CD14-positive monocyte (primary cell): ENCODE data around the genes MTMR6, ATP8A2 and GPR12.

- CAGE, long polyA plus RNA = no peak
Observed at GRCh38 chr13:24905295-24906412, 17.0 kb downstream of the CENPJ start.

GRCh38 chr13:24923257-24923744, 640 bp upstream of the CENPJ start:
- CAGE, long polyA plus RNA = no peak

DNA sequence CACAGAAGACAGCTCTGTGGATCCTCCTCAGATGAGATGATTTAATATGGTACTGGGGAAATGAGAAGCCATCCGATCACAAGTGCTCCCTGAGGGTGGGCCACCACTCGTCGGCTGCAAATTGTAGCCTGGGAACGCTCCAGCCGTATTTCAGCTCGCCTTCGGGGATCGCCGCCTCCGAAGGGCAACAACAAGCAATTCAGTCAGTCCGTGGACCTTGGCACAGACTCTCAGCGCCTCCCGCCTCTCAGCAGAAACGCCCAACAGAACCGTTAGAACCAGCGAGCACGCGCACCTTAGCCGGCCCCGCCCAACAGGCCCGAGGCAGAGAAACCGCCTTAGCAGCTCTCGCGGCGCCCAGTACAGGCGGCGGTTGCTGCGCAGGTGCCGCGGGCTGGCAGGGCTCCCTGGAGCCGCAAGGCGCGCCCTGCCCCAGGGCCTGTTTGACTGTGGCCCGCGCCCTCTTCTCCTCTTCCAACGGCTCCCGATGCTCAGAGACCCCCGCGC, 78.1 kb upstream of the PABPC3 start:
- CAGE, long polyA plus RNA = no peak

- CAGE, long polyA plus RNA = no peak
Observed at GRCh38 chr13:25169422-25170126, 2.5 kb downstream of the AMER2 start.

DNA sequence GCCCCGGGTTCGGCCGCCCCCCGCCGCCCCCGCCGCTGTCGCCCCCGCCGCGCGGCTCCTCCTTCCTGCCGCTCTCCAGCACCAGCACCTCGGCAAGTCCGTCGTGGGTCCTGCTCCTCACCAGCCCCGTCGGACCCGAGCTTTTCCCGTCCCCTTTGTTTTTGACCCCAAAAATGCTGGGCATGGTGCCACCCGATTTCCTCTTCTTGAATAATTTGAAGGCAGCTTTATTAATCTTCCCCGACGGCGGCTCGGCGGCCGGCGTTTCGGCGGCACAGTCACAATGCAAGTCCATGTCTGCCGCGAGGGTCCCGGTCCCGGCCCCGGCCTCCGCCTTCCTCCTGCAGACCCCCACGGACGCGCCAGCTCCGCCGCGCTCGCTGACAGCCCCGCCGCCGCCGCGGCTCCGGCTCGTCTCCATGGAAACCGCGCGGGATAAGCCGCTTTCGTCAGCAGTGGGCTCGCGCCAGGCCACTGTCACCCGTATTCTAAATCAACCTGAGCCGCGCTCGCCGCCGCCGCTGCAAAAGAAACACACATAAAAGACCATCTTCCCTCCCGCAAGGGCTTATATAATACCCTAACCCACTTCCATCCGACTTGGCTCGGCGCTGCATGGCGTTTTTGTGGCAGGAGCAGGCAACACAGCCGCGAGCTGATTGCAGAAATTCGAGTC, 751 bp downstream of the AMER2 start:
- CAGE, long polyA plus RNA = no peak

DNA sequence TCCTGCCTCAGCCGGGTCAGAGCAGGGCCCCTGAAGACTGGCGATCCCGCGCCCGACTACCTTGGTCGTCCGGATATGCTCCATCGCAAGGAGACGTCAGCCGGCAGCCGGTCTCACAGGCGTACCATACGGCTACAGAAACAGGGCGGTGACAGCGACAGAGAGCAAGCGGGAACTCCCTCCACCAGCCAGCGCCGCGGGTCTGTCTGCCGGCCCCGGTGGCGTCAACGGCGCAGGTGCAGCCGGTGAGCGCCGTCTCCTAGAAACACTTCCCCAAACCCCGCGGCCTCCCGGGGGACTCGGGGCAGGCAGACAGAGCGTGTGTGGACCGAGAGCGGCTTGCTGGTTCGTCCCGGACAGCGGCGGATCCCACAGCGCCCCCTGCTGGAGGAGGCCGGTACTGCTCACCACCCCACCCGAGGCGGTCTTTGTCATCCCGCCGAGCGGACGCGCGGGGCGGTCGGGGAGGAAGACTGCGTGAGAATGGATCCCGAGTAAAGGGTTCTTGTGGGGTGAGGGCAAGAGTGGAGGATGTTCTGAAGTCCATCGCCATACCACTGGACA, at the start of gene MTMR6:
Gene MTMR6 (minus strand): TSS at position 325 of the 564 bp plus-strand sequence.
- CAGE, long polyA plus RNA = no peak

DNA sequence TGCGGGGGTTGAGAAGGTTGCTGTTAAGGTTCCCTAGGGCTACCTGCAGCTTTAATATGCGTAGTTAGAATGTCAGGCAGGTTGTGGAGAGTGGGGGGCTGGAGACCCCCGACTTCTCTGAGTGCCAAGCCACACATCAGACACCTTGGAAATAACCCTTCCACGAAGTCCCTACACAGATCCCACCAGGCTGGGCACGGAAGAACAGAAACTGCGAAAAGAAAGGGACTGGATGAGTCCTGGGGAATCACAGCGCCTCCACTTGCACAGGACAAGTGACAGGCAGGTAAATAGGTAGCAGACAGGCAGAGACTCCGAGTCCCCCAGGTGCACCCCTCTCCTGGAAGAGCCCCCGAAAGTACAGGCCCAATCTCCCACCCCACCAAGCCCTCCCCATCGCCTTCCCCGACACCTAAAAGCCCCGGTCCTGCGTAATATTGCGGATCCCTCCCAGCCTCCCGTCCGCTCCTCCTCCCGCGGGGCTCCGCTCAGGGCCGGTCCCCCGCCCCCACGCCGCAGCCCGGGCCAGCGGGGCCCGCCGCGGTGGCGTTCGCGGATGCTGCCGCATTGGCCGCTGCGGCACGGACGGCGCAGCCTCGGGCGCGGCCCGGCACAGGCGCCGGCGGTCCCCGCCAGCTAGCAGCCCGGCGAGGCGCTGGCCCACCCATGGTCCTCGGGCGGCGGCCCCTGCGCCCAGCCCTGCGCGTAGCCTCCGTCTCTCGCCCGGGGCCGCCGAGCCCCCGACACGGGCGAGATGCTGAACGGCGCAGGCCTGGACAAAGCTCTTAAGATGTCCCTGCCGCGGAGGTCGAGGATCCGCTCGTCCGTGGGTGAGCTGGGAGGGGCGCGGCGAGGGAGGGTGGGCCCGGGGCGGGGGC, at the start of gene ATP8A2:
Gene ATP8A2 (plus strand): TSS at position 516 of the 878 bp plus-strand sequence.
- CAGE, long polyA plus RNA = no peak

DNA sequence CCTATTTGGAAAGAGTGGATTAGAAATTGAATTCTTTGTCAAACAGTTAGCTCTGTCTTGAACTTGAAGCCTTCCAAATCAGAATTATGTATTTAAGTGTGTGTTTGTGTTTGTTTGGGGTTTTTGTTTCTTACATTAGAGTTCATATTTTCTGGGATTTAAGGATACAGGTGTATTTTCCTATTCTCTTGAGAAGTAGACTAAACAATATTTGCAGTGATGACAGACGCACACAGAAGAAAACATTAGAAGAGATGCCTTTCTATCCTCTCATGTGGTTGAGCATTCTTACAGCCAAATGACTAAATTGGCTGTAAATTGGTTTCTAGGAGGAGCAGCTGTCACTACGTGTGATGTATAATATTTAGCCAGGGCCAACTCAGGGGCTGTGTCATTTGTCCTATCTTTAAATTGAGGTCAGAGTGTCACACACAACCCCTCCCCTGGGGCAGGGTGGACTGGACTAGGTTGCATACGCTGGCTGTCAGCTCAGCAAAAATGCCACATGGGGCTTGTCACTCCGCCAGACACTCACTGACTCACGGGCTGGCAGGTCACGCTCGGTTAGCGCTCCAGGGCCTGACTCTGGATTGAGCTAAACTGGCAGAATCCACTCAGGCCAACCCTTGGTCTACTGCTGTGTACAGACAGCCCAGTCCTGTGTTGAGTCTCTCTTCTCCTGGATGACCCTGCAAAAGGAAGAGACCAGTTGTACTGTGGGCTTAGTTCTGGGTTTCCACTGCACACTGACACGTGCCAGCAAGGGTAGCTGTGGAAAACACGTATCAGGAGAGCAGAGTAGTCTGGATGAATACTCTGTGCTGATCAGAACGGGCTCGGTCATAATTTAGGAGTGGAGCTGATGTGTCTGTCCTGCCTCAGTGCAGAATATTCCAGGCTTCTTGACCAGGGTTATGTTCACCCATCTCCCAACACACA, 29.3 kb downstream of the SHISA2 start:
- CAGE, long polyA plus RNA = no peak

- CAGE, long polyA plus RNA = no peak
Observed at GRCh38 chr13:26214347-26214654, 7.8 kb downstream of the RNF6 start.

DNA sequence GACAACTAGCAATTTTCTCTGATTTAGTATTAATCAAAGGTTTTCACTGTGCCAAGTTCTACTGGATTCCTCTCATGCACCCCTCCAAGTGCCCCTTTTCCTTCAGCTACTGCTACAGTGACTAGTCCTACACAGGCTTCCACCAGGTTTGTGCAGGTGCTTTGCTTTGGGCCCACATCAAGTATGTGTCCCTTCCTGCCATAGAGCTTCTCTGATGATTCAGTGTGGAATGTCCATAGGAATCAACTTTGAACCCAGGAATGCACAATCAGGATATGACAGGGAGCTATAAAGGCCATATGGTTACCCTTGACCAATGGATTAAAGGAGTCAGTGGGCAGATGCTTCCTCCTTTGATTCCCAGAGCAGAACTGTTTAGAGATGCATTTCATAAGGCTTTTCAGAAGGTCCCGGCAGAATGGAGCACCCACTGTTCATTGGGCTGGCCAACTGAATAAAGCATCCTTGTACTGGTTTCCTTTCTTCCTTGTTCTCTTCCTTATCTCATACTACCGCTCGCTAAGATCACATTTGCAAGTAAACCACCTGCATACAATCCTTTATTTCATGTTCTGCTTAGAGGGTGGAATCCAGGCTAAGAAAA, 145.2 kb upstream of the WASF3 start:
- CAGE, long polyA plus RNA = no peak

- CAGE, long polyA plus RNA = no peak
Observed at GRCh38 chr13:26460611-26460901, 96.9 kb upstream of the WASF3 start.

DNA sequence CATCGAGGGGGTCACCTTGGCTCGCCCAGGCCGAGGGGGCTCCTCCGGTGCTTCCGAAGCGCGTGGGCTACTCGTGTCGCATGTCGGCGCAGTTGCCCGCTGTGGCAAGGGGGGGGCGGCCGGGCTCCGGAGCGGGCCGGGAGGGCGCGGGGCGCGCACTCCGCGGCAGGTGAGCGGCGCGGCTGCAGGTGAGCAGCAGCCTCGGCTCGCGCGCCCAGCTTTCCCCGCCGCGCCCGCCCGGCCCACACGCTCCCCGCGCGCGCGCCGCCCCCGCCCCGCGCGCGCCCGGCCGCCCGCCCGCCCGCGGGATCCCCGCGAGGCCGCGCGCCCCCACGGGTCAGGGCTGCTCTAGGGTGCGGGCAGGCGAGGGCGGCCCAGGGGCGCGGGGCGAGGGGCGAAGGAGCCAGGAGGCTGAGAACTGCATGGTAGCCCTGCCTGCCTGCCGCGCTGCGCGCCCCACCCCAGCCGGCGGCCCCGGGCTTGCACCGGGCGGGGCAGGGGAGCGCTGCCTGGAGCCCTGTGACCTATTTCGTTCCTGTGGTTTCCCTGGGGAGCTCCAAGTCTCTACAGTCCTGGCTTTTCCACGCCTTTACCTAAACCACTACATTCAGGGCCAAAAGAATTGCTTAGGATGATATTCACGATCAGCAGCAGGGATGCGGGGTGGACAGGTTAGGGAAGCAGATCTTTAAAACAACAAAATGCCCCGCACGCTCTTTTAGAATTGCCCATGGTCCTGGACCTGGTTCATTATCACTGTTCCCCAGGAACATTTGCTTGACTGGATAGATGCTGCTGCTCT, at the start of gene GPR12:
Gene GPR12 (minus strand): TSS at position 223 of the 802 bp plus-strand sequence.
- CAGE, long polyA plus RNA = no peak

GRCh38 chr13:26784711-26785283, 24.2 kb upstream of the GPR12 start:
- CAGE, long polyA plus RNA = no peak

DNA sequence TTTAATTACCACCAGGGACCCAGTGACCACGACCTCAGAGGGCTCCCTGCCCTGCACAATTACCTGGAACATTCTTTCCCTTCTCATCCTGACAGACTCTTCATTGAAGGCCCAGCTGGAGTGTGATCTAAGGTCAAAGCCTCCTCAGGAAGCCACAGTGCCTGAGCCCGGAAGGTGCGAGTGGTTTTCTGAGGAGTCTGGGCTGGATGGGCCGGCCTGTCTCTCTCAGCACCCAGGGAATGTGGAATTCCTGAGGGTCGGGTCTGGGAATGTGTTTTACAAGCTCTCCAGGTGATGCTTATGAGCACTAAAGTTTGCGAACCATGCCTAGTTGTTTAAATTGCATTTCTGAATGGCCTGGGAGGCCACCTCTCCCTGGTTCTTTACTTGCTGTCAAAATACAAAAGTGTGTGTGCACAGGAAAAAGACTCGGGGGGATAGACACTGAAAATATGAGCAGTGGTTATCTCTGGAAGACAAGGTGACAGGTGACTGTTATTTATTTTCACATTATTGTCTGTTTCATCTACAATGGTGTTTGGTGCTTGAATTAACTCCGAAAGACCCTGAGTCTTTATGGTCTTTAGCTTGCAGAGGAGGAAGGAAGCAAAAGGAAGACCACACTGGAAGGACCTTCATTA, 193.0 kb downstream of the USP12 start:
- CAGE, long polyA plus RNA = no peak

DNA sequence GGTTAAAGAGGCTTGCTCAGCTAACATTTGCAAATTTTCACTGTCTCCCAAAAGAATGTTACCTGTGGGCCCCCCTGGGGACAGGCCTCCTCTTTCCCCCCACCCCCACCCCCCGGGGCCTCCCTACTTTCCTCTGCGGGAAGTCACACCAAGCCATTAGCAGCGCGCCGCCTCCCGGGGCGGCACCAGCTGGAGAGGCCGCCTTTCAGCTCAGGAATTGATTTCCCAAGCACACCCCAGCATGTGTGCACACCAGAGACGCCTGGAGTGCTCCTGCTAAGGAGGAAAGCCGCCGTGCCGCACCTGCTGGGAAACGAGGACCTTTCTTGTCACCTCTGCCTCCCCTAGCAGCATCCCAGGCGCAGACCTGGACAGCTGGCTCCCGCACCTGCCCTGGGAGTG, 165.2 kb downstream of the USP12 start:
- CAGE, long polyA plus RNA = no peak

DNA sequence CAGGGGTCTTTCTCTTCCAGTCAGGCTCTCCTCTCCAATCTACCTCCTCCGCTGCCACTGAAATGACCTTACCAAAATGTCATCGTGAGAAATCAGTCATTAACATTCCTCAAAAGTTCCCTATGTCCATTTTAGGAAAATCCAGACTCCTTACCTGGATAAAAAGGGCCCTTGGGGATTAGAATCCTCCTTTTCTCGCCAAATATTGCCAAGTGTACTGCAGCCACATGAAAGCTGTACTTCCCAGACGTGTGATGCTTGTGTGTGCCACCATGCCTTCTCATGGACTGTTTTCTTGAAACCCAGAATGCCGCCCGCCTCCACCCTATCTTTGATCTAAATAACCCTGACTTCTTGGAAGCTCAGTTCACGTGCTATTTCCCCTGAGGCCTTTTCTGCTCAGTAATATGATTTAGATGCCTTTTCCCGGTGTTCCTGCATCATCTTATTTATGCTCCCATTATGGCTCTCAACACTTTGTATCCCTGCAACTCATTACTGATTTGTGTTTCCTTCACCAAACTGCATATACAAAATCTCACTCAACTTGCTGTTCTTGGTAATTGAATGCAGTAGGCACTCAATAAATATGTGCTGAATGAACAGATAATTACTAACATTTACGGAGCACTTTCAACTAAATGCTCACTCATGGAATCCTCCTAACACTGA, 116.1 kb downstream of the USP12 start:
- CAGE, long polyA plus RNA = no peak

GRCh38 chr13:27125659-27126281, 45.8 kb downstream of the USP12 start:
- CAGE, long polyA plus RNA = no peak

DNA sequence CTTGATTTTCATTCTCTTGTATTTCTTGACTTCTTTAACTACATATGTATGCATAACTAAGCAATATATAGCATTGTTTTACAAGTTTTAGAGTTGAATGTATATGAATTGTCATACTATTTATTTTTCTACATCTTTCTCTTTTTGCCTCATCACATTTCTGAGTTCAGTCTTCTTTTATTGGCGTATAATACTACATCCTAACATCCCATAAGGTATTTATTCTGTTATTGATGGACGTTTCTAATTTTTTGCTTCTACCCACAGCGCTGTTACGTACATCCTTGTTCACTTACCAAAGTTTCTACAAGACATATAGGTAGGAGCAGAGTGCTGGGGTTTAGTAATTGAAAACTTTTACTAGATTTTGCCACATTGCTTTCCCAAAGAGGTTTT, 707 bp upstream of the RPL21 start:
- CAGE, long polyA plus RNA = no peak

- CAGE, long polyA plus RNA = no peak
Observed at GRCh38 chr13:27367566-27368300, 56.7 kb upstream of the GTF3A start.

DNA sequence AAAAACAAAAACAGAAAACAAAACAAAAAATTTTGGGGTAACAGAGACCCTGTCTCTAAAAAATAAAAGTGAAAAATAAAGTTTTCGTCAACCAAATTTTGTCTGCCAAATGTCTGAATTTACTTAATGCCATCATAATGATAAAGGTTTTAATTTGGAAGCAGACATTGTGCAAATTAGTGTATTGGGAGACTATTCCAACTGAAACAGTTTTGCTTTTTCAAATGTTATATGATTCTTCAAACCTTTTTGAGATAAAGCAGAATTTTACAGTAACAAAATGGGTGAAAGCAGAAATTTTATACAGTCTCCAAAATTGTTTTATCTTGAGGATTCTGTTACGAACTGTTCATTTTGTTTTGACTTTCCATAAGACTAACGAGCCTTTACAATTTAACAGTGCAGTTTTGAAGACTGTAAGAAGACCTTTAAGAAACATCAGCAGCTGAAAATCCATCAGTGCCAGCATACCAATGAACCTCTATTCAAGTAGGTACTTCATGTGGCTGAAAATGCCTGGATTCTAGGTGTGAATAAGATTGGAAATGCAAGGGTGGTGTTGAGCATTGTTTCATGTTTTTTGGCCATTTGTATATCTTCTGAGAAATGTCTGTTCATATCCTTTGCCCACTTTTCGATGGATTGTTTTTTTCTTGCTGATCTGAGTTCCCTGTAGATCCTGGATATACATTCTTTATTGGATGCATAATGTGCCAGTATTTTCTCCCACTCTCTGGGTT, 5.9 kb downstream of the GTF3A start:
- CAGE, long polyA plus RNA = no peak